Hematopoietic multipotent progenitor cell (in vitro differentiated cells): Measurements from ENCODE around the gene GPN2.

GRCh38 chr1:26762700-26763629 lies 24.8 kb upstream of the PIGV start:
- CAGE, long polyA plus RNA: no peak

DNA sequence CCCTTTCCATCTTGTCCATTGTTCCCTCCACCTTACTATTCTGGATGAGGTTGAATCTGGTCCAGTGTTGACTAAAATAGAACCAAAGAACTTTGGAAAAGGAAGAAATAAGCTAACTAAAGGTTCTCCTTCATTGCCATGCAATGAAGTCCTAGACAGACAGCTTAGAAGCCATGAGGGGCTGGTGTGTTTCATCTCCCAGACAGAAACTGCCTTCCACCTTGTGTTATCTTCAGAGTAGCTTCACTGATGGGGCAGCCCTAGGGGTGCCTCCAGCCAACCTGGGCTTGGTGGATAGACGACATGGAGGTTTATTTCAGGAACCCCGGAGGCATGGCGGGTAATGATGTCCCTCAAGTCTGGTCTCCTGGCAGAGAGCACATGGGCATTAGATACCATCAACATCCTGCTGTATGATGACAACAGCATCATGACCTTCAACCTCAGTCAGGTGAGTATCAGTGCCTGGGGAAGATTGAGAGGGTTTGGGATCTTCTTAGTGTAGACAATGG lies 12.4 kb upstream of the PIGV start:
- CAGE, long polyA plus RNA: no peak

- CAGE, long polyA plus RNA: no peak
Measured at GRCh38 chr1:26890186-26890981, at the start of gene GPN2. TSS of gene GPN2 (minus strand) at chr1:26890283.

DNA sequence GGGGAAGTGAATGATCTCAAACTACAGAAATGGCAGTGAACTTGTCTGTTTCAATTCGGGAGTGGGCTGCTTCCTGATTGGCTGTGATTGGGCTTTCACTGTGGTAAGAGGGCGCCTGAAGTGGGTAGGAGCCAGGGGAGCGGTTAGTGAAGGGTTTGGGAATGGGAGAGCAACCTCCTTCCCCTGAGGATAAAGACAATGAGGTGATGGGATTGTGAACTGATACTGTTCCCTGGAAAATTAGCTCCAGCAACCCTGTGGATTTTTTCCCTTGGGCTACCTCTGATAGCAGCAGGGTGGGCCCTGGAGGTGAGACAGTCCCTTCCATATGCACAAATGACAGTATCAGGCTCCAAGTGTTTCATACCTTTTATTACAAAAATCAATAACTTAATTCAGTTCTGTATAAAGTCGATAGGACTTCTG lies 2.6 kb downstream of the NR0B2 start:
- CAGE, long polyA plus RNA: no peak

- CAGE, long polyA plus RNA: no peak
Measured at GRCh38 chr1:27095857-27096237, 59.1 kb downstream of the SLC9A1 start.

GRCh38 chr1:27124949-27125576 lies 29.9 kb downstream of the SLC9A1 start:
- CAGE, long polyA plus RNA: no peak

DNA sequence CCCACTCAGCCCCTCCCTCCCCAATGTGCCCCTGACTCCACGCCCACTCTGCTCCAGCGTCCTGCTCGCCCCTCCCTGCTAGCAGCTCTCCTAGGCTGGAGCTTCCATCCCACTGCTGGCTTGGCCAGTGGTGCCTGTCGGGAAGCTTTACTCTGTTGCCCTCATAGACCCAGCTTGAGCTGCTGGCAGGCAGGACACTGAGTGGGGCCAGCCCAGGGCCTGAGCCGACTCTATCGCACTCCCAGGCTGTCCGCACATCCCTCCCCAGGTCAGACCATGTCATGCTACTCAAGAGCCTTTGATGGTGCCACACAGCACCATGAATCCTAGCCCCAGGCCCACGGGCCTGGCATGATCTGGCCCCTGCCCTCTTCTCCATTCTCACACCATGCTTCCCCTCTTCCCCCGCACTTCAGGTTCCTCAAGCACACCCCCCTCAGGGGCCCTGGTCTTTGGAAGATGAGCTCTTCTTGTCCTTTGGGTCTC lies 17.1 kb downstream of the SLC9A1 start:
- CAGE, long polyA plus RNA: no peak

GRCh38 chr1:27145364-27146041 lies 9.4 kb downstream of the SLC9A1 start:
- CAGE, long polyA plus RNA: no peak

DNA sequence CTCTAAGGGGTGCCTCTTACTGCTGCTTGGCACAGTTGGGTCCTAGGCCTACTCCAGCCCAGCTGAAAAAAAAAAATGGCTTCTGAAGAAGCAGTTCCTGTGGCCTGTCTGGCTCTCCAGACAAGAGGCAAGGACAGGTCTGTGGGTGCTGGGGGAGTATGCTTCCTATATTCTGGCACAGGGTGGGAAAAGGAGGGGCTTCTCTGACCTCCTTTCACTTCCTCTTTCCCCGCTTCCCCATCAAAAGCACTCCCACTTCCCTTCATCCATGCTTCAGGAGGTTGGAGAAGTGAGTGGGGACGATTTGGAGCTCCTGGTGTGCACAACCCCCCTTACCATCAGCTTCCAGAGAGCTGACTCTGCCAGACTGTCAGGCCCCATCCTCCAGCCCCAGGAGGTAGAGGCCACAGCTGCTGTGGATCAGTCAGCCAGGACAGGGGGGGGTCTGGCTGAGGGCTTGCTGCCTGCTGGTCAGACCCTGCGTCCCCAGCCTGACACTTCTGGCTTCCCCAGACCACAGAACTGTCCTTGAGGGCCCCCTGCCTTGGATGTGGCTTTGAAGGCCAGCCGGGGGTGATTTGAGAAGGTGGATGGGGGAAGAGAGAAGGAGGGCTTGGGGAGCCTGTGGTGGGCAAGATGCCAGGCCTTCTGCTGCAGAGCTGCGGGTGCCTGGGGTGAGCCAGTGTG lies 21.6 kb upstream of the TMEM222 start:
- CAGE, long polyA plus RNA: no peak

DNA sequence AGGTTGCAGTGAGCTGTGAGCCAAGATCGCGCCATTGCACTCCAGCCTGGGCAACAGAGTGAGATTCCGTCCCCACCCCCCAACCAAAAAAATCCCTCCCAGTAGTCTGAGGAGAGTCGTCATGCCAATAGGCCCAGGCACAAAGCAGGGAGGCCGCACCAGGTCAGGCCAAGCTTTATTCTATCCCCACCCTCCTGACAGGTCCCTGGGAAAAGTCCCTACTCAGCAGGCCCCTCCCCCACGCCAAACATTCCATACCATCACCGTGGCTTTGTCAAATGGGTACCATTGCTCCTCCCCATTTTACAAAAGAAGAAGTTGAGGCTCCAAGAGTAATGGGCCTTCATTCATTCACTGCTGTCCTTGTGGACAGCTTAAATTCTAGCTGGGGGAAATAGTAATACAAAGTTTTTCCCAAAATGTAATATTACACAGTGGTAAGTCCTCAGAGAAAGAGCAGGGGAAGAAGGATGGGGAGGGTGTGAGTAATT lies 5.4 kb downstream of the GPR3 start:
- CAGE, long polyA plus RNA: no peak

DNA sequence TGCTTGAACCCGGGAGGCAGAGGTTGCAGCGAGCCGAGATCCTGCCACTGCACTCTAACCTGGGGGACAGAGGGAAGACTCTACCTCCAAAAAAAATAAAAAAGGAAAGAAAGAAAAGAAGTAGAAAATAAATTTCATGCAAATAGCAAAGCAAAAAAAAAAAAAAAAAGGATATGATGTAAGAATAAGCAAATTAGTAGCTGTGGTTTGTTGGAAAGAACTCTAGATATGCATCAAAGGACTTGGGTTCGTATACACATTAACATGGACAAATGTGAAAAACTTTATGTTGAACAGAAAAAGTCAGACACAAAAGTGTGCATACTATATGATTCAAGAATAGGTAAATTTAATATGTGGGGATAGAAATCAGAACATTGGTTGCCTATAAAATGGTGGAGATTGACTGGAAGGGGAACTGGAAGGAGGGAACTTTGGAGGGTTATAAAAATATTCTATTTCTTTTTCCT lies 11.8 kb downstream of the WASF2 start:
- CAGE, long polyA plus RNA: no peak

DNA sequence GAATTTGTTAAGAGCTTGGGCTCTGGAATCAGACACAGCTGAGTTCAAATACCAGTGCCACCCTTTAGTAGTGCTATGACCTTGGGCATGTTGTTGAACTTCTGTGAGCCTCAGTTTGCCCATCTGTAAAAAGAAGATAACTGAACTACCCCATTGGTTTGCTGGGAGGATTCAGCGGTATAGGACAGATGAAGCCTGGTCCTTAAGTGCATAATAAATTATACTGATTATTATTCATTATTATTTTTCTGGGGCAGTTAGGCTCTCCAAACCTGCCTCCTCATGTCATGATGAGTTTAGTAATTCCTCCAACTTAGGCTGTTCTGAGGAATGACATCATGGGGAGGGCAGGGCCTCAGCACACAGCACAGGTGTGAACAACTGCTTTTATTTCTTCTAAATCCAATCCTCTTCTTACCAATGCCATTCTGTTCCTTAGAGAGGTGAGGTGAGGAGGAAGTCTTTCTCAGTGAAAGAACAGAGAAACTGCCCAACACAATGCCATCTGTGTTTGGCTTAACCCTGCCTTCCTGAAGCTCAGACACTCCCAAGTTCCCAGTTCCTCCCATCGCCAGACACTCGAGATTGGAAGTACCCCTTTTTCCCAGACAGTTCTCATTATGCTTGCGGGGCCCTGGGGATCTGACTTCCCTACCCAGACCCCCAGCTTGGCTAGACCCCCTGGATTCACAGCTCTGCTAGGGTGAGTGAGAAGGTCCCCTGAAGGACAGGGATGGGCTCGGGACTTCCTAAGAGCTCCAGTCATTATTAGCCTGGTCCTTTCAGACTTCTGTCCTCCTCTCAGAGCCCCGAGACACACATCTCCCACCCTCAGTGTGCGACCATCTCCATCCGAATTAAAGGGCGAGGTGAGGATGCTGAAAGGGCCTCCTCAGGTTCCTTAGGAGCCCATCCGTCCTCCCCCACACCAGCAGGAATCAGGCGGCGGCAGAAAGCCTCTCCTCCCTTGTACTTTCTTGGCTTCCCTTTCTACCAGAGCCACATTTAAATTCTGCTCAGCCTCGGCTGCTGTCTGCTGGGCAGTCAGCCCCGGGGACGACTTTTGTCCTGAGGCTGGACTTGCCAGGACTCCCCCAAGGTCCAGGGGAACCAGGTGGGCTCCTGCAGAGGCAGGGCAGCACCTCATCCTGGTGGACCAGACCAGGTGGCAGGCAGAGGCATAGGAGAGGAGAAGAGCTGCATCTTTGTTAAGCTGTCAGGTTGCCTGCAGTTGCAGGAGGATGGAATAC lies 45.6 kb upstream of the WASF2 start:
- CAGE, long polyA plus RNA: no peak

DNA sequence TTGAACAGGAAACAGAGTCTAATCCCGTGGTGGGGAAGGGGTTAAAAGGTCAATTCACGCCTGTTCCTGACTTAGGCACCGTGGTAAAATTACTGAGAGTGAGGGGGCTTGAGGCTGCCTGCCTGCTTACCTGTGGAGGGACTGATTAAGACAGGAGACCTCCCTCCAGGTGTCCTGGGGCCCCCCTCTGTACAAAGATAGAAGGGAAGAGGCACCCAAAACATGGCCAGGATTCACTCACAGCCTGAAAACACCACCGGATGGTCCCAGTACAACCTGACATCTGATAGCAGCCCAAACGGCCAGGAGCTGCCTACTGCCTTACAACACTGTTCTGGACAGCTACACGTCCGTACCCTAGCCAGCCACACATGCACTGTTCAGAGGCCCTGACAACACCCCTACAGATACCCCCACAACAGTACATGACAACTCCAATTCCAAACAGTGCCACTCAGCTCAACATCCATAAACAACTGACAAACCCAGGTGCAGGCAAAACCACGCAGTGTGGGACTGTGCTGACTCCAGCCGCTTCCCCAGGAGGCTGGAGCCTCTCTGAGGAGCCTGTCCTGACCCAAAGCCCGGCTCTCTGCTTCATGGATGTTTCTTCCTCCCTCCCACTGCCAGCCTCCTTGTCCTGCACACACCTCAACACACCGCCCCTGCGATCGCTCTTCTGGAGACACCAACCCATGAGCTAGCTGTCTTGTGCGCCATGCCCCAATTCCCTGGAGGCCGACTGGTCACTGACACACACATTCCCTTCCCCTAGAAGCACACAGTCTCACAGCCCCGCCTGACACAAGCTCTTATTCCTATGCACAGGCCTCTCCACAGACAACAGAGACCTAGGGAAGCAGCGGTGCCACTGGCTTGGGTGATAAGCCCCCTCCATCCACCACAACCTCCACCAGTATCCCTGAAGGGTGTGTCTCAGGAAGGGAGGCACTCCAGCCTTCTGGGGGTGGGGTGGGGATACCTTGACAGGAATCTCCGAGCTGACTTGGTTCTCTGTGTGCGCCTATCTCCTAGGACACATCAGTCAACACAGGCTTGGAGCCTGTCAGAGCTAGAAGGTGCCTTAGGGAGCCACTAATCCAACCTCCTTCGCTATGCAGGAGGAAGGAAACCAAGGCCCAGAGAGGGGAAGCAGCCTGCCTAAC lies 31.4 kb downstream of the AHDC1 start:
- CAGE, long polyA plus RNA: no peak

- CAGE, long polyA plus RNA: no peak
Measured at GRCh38 chr1:27587897-27588846, 15.8 kb downstream of the AHDC1 start.

- CAGE, long polyA plus RNA: no peak
Measured at GRCh38 chr1:27589050-27590257, 14.5 kb downstream of the AHDC1 start.

DNA sequence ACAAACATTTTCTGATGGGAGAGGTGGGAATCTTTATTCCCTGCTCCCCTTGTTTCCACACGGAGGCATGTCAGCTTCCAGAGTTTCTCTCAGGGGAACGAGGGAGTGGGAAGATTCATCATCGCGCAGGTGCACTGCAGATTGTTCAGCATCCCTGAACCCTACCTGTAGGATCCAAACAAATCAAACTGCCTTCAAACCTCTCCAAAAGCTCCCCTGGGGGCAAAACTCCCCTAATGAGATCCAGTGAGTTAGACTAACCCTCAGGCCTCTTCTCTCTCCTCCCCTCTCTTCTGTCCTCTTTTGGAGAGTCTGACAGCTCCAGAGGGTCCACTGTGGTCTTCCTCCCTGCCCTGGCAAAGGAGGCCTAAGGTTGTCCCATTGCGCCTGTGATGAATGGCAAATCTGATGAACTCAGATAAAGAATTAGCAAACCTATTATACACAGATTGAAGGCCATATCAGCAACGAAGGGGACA lies 7.7 kb upstream of the AHDC1 start:
- CAGE, long polyA plus RNA: no peak

GRCh38 chr1:27648777-27649026 lies 13.7 kb upstream of the FGR start:
- CAGE, long polyA plus RNA: no peak

GRCh38 chr1:27666032-27666680 lies 5.8 kb downstream of the IFI6 start:
- CAGE, long polyA plus RNA: no peak

DNA sequence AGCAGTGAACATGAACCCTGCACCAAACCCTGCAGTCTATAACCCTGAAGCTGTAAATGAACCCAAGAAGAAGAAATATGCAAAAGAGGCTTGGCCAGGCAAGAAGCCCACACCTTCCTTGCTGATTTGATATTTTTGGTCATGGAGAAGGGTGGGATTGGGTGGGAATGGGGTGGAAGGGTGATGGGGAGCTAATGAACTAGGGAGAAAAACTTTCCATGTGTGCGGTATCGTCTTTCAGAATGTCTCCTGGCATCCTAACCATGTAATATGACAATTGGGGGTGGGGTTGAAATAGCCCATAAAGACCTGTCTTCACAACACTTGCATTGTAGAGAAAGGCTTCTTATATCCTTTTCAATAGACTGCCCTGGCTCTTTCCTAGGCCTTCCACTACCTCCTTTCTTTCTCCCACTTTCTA lies 19.7 kb downstream of the PPP1R8 start:
- CAGE, long polyA plus RNA: no peak

DNA sequence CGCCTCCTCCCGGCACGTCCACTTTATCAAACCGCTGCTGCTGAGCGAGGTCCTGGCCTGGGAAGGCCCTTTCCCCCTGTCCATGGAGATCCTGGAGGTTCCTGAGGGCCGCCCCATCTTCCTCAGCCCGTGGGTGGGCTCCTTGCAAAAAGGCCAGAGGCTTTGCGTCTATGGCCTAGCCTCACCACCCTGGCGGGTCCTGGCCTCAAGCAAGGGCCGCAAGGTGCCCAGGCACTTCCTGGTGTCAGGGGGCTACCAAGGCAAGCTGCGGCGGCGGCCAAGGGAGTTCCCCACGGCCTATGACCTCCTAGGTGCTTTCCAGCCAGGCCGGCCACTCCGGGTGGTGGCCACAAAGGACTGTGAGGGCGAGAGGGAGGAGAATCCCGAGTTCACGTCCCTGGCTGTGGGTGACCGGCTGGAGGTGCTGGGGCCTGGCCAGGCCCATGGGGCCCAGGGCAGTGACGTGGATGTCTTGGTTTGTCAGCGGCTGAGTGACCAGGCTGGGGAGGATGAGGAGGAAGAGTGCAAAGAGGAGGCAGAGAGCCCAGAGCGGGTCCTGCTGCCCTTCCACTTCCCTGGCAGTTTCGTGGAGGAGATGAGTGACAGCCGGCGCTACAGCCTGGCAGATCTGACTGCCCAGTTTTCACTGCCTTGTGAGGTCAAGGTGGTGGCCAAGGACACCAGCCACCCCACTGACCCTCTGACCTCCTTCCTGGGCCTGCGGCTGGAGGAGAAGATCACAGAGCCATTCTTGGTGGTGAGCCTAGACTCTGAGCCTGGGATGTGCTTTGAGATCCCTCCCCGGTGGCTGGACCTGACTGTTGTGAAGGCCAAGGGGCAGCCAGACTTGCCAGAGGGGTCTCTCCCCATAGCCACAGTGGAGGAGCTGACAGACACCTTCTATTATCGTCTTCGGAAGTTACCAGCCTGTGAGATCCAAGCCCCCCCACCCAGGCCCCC lies 10.0 kb downstream of the THEMIS2 start:
- CAGE, long polyA plus RNA: no peak